Osteocyte (in vitro differentiated cells): Measurements from ENCODE around the gene CFAP69.

- PRO-cap, result no peak
Measured at GRCh38 chr7:87344528-87344766, 1.0 kb upstream of the CROT start.

DNA sequence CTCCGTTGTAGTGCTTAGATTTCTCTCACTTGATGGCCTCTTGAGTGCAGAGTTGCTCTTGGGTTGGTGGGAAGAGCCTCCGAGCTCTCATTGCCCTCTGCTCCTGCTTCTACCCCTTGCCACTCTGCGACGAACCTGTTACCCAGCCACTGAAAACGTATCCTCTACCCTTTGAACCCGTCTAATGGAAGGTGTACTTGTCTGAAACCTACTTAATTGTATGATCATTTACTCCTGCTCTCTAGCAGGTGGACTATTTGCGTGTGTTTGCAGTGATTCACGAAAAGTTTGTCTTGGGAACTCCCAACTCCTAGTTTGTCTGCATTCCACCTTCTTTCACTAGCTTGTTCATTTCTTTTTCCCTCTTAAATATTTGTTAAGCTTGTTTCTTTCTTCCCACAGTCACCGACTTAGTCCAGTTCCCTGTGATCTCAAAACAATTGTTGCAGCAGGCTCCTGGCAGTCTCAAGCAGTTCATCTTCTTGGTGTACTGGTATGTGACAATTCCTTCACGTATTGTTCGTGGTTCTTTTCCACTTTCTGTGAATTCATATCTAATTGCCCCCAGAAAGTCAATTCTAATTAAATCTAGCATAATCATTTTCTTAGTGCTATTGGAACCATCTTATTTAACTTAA, 593 bp downstream of the CROT start:
- PRO-cap, result no peak

- PRO-cap, result no peak
Measured at GRCh38 chr7:87464838-87465201, 10.7 kb downstream of the ABCB4 start.

- PRO-cap, result no peak
Measured at GRCh38 chr7:87497691-87497890, 22.1 kb upstream of the ABCB4 start.

DNA sequence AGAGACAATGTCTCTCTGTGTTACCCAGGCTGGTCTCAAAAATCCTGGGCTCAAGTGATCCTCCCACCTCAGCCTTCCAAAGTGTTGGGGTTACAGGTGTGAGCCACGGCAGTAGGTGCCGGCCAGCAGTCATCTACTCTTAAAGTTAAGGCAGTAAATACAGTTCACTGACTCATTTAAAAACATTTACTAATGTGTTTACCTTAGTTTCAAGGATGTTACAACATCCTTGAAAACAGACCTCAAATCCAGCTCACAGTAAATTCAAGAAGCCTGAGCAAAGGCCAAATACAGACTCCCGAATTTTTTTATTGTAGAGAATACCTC, 29.6 kb upstream of the ABCB4 start:
- PRO-cap, result no peak

GRCh38 chr7:87599181-87599773, 1.4 kb downstream of the ABCB1 start:
- PRO-cap, result no peak

DNA sequence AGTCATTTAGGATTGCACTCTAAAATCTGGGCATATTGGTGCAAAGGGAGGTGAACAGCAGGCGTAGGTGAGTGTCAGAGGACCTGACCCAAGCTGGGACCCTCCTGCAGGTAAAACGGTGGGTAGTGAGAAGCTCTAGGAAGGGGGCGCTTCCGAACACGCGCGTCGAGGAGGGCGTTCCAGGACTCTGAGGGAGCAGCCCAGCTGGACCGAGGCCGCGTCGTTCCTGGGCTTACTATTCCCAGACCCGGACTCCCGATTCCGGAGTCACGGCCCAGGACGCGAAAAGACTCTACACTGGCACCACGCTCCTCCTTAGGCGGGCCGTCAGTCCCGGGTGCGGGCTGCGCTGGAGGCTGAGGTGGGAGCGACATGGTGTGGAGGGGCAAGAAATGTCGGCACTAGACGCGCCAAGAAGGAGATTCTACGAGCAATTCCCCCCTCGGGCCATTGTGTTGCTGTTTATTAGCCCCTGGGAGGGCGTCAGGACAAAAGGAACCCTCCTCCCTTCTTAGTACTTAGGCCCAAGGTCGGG, 635 bp upstream of the RUNDC3B start:
- PRO-cap, result no peak

GRCh38 chr7:87876921-87877404, 670 bp downstream of the DBF4 start:
- PRO-cap, result no peak

DNA sequence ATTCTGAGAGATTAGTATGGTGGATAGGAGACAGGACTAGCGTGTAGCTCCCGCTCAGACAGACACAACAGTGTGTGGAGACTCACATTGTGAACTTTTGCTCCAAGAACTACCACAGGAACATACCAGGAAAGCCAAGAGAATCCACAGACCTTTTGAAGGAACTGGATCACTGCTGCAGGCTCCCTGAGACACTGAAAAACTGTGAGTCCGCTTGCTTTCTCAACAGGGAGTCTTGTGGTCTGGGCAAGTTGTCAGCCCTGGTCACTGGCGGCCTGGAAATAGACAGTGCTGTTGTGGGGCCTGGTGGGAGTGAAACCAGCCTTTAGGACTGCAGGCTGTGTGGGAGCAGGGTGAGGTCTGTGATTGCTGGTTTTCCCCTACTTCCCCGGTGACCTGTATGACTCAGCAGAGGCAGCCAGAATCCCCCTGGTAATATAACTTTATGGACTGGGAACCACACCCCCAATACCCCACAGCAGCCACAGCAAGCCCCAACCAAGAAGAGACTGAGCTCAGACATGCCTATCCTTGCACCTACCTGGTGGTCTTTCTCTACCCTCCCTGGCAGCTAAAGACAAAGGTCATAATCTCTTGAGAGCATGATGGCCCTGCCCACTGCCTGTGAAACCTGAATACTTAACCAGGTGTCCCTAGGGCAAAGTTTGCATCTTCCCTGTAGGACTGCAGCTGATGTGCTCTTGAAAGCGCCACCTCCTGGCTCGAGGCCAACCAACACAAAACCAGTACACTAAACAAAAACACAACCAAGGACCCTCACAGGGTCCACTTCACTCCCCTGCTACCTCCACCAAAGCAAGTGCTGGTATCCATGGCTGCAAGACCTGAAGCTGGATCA, 7.4 kb upstream of the ADAM22 start:
- PRO-cap, result no peak

- PRO-cap, result no peak
Measured at GRCh38 chr7:87934630-87935353, 741 bp downstream of the ADAM22 start.

DNA sequence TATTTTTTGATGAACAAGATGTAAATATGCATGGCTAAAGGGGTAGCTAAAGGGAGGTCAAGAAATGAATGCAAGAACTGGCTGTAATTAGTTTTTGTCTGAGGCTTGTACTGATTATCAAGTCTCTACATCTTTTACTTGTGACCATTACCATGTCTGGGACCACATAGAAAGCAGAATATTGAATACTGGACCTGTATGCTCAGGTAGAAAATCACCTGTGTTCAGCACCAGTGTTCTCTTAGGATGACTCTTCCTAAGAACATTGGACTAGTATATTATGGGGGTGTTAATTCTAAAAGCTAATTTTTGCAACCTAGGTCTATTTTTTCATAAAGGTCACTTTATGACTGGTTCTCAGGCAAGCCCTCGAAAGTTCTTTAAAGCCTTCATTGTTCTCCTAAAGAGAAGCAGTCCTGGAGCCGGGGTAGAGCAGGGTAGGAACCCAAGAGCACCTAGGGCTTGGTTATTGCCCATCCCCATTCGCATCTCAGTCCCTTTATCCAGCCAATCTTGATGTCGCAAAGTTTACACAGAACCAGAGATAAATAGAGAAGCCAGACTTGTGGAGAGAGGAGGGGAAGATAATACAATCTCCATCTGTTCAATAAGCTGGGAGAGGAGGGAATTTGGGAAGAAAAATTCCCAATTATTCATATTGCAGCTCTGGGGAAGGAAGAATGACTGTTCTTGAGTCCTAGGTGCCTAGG, 6.2 kb upstream of the SRI start:
- PRO-cap, result no peak

GRCh38 chr7:88361272-88361650, 54.6 kb upstream of the STEAP4 start:
- PRO-cap, result no peak

DNA sequence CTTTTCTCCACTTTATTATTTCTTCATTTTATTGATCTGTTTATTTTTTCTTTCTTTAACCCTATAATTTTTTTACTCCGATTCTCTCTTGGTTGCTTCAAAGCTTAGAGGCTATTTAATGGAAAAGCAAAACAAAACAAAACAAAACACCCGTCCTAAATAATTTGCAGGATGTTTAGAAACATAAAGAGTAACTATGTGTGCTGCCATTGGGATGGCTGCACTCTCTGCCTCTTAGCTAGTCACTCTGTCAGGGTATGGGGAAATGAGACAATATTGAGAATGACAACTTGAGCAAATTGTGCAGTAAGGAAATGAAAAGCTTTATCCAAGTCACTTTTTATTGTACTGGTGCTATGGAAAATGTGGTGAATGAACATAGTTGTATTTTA, 1.4 kb downstream of the STEAP2 start:
- PRO-cap, result no peak

- PRO-cap, result no peak
Measured at GRCh38 chr7:90213316-90214328, 2.1 kb downstream of the STEAP2 start.

- PRO-cap, result no peak
Measured at GRCh38 chr7:90242913-90243413, 2.0 kb upstream of the CFAP69 start.

GRCh38 chr7:90244427-90245557, at the start of gene CFAP69:
TSS of gene CFAP69 (plus strand) at chr7:90245174.
- PRO-cap, result unidirectional peak, plus-strand start at chr7:90245226

- PRO-cap, result no peak
Measured at GRCh38 chr7:90246227-90246787, 1.3 kb downstream of the CFAP69 start.

- PRO-cap, result no peak
Measured at GRCh38 chr7:90269433-90270084, 24.6 kb downstream of the CFAP69 start.

DNA sequence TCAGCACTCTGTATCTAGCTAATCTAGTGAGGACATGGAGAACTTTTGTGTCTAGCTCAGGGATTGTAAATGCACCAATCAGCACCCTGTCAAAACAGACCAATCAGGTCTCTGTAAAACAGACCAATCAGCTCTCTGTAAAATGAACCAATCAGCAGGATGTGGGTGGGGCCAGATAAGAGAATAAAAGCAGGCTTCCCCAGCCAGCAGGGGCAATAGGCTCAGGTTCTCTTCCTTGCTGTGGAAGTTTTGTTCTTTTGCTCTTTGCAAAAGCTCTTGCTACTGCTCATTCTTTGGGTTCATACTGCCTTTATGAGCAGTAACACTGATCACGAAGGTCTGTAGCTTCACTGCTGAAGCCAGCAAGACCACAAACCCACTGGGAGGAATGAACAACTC, 11.5 kb upstream of the GTPBP10 start:
- PRO-cap, result no peak

DNA sequence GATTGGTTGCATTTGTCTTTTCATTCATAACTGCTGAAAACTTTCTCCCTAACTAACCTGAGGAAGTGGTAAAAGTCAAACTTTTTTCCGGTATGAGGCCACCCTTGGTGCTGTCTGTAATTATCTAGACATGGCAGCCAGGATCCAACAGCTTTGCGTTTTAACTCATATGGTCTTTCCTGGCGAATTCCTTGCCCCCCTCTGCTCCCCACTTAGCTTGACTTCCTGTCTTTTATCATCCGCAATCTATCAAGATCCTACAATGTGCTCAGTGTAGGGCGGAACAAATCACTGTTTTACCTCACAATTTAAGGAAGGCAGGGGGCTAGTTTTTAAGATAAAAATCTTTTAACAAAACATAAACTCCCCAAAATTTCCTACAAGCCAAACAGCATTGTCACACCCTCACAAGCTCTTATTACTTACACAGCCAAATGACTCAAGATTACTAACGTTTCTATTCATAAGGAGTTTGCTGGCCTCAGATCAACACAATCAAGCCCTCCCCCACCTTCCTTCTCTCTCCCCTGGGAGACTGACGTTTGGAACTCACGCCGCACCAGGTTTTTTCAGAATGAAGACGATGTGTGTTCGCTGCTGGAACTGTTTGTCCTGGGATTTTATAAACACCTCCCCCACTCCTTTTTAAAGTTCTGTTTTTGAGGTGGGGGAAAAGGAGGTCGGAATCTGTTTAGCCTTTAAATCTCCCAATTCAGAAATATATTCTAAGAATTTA, 1.3 kb upstream of the CDK14 start:
- PRO-cap, result unidirectional peak, plus-strand start at position 572 of the sequence